AG04450 (cell line): ENCODE measurements around a stretch of chr16.

- CAGE, long polyA plus RNA, result no peak
- RRBS, result 68% methylated on average over 3 of the region's 11 CpGs
These were observed 1.5 kb downstream of the ITGAX start for GRCh38 chr16:31356475-31356811.

GRCh38 chr16:31373163-31373676, 18.2 kb downstream of the ITGAX start:
- CAGE, long polyA plus RNA, result no peak
- RRBS, result no CpG with 5 or more reads among the region's 14 CpGs

DNA sequence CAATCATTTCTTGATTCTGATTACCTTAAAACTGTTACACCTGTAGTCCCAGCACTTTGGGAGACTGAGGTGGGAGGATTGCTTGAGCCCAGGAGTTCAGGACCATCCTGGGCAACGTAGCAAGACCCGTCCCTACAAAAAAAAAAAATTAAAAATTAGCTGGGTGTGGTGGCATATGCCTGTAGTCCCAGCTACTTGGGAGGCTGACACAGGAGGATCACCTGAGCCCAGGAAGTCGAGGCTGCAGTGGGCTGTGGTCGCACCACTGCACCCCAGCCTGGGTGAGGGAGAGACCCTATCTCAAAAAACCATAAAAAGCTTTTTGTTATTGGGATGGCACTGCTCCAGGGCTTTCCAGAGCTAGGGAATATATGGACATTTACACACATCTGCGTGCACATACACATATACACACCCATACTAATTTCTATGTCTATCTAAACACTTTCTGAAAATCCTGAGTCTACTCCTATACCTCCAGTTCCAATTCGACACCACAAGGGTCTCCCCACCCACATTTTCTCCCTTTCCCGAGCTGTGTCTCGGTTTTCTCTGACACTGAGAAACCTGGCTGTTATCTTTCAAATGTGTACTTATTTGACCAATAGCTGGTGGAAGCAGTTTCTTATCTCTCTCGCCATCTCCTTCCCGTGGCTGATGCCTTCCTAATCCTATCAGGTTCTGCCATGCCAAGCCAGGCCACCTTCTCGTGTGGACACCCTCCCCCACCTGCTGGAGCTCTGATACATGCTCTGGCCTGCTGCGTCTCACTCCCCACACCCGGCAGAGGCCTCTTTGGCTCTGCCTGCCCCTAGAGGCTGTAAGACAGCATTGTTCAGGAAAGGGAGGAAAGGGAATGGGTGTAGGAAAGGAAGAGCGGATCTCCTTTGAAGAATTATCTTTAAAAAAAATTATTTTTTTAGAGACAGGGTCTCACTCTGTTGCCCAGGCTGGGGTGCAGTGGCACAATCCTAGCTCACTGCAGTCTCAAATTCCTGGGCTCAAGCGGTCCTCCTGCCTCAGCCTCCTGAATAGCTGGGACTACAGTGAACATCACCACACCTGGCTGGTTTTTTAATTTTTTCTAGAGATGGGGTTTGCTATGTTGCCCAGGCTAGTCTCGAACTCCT, 7.8 kb upstream of the ARMC5 start:
- CAGE, long polyA plus RNA, result no peak
- RRBS, result no CpG with 5 or more reads among the region's 16 CpGs

GRCh38 chr16:31457747-31458402, 1.4 kb upstream of the ARMC5 start:
- CAGE, long polyA plus RNA, result no peak
- RRBS, result no CpG with 5 or more reads among the region's 21 CpGs

DNA sequence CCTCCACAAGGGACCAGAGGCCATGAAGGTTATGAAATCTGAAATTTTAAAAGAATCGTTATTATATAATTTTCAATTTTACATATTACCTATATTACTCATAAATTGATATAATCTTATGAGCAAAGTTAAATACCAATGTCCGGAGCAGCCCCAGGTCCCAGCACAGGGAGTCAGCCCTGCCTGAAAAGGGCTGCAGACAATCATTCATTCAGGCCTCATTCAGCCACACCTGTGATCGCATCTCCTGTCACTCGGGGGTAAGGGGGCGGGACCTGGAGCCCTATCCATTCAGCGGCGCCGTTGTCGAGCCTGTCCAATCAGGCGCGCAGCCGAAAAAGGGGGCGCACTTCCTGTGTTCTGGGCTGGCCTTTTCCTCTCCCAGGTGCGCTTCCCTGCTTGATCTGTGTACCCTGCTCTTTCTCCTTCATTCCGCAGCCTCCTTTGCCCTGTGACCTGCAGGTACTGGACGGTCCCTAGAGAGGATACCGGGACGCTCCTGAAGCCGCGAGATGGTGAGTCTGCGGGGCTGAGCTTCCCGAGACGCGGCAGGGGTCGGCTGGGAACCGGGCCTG, 12.7 kb upstream of the KRBOX5 start:
- CAGE, long polyA plus RNA, result no peak
- RRBS, result 2% methylated on average over 9 of the region's 26 CpGs

DNA sequence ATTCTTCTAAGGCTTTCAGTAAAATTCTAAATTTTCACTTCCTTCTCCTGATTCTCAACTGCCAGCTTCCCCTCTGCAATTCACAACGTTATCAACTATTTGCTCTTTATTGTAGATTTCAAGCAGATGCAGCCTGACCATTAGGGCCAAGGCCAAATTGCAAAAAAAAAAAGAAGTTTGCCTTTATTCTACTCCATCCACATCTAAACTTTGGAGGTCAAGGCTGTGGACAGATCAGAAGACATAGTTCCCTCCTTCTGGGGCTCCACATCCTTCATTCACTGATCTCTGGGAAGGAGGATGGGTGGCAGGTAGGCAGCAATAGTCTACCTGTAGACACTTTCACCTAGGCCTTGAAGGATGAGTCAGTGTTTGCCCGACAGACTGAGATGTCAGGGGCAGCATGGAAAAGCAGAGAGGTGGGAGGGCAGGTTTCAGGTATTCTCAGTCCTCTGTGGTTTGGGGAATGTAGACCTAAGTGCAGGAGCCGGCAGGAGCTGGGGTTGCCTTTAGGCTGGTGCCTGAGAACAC, 11.4 kb upstream of the KRBOX5 start:
- CAGE, long polyA plus RNA, result no peak
- RRBS, result no CpG with 5 or more reads among the region's 3 CpGs

- CAGE, long polyA plus RNA, result no peak
- RRBS, result no CpG with 5 or more reads among the region's 9 CpGs
These were observed 4.9 kb upstream of the KRBOX5 start for GRCh38 chr16:31708112-31708510.

DNA sequence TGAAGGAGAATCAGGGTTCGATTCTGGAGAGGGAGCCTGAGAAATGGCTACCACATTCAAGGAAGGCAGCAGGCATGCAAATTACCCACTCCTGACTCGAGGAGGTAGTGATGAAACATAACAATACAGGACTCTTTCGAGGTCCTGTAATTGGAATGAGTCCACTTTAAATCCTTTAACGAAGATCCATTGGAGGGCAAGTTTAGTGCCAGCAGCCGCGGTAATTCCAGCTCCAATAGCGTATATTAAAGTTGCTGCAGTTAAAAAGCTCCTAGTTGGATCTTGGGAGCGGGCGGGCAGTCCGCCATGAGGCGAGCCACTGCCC, 701.0 kb downstream of the TP53TG3F start:
- CAGE, long polyA plus RNA, result no peak
- RRBS, result no CpG with 5 or more reads among the region's 11 CpGs

GRCh38 chr16:35082500-35082789, 1623.0 kb downstream of the TP53TG3F start:
- CAGE, long polyA plus RNA, result no peak
- RRBS, result no CpG with 5 or more reads among the region's 3 CpGs

DNA sequence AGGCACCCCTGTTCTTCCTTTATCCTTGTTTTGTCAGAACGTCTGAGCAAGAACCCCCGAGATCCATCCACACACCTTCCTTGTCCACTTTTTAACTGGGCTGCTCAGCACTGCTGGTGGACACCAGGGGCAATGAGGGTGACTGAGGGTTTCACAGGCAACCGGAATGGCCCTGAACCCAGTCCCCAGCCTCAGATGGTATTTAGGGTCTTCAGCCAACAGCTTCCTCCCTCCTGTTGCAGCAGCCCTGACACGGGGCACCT, 1692.1 kb downstream of the TP53TG3F start:
- CAGE, long polyA plus RNA, result no peak
- RRBS, result no CpG with 5 or more reads among the region's 4 CpGs

DNA sequence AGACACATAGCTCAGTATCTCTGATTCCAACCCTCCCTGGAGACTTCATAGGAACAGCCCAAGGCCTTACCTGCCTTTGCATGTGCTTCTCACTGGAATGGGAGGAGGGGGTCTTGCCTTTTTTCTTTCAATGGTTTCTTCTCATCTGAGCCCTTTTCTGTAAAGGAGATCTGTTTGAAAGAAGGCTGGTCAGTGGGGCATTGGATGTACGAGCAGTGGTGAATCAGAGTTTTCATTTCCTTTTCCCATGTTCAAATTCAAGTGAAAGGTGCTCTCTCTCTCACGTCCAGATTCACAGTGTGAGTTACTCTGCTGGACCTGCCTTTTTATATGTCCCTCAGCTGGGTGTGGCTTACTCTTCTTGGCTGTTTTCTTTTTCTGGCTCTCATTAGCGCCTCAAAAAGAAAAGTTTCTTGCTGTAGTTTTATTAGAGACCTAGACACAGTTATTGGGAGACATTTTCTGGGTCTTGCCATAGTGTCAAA, 1877.3 kb downstream of the TP53TG3F start:
- CAGE, long polyA plus RNA, result no peak
- RRBS, result no CpG with 5 or more reads among the region's 3 CpGs

DNA sequence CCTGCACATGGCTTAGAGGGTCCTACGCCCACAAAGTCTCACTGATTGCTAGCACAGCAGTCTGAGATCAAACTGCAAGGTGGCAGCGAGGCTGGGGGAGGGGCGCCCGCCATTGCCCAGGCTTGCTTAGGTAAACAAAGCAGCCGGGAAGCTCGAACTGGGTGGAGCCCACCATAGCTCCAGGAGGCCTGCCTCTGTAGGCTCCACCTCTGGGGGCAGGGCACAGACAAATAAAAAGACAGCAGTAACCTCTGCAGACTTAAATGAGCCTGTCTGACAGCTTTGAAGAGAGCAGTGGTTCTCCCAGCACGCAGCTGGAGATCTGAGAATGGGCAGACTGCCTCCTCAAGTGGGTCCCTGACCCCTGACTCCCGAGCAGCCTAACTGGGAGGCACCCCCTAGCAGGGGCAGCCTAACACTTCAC, 2009.6 kb downstream of the TP53TG3F start:
- CAGE, long polyA plus RNA, result no peak
- RRBS, result no CpG with 5 or more reads among the region's 8 CpGs

GRCh38 chr16:46711186-46711488, 21.7 kb downstream of the ORC6 start:
- CAGE, long polyA plus RNA, result no peak
- RRBS, result no CpG with 5 or more reads among the region's 6 CpGs

DNA sequence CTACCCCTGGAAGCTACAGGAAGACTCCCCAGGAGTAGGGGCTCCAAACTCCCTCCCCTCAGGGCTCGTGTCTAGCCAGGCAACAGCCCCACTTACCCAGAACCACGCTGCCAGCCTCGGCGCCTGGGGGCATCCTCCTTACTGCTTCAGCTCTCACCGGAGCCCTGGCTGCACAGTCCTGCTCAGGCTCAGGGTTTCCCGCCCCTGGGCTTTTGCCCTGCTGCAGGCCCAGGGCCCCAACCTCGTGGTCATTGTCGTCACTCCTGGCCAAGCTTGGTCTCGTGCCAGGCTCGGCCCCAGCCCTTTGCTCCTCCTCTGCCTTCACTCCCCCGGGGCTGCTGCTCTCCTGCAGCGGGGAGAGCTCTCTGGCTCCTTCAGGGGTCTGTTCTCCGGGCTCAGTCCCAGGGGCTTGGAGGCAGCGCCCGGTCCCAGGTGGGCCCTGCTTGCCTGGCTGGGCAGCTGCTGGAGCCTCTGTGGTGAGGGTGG, 16.0 kb downstream of the MYLK3 start:
- CAGE, long polyA plus RNA, result no peak
- RRBS, result 44% methylated on average over 3 of the region's 15 CpGs

DNA sequence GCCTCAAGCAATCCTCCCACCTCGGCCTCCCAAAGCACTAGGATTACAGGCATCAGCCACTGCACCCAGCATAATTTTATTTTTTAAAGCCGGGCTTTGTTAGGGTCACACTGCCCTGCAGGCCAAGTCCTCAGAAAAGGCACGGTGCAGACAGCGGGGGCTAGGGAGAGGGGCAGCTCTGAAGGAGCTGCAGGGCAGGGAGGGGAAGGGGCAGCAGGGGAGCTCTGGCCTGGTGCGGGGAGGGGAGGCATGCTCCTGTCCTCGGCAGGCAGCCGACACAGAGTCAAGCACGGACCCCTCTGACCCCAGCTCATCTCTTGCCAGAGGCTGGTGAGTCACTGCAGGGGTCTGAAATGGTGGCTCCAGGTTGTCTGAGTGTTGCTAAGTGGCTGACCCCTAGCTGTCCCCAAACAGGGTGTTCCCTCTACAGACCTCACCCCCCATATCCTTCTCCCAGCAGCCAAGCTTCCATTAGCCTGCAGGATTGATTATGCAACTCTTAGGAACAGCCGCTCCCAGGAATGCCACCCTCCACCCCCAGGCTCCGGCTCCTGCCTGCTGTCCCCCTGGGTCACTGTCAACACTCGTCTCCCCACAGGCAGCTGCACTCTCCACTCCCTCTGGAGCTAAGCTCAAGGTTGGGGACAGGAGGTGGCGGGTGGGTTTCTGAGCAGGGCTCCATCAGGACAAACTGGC, 1.3 kb downstream of the MYLK3 start:
- CAGE, long polyA plus RNA, result no peak
- RRBS, result no CpG with 5 or more reads among the region's 12 CpGs

DNA sequence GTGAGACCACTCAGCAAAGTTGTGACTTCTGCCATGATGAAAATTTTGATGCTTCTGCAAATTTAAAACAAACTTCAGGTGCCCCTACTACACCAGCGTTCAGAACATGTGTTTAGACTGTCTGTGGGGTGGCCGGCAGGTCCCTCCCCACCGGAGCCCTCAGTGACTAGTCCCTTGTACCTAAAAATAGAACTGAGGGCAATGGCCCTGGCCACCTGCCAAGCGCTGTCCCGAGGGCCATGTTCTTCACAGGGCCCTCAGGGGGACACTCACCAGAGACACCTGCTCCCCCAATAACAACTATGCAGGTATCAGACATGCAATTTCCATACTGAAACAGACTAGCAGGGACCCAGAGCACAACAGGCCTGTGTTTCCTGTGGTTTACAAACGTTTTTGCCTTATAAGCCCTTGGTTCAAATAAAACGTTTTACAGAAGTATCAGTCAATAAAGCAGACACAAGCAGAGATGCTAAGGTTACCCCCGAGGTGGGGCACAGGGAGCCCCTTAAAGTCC, 629 bp upstream of the MYLK3 start:
- CAGE, long polyA plus RNA, result no peak
- RRBS, result no CpG with 5 or more reads among the region's 8 CpGs

- CAGE, long polyA plus RNA, result no peak
- RRBS, result no CpG with 5 or more reads among the region's 9 CpGs
These were observed 10.5 kb upstream of the MYLK3 start for GRCh38 chr16:46758638-46759097.

GRCh38 chr16:46761785-46762188, 13.6 kb upstream of the MYLK3 start:
- CAGE, long polyA plus RNA, result no peak
- RRBS, result no CpG with 5 or more reads among the region's 5 CpGs

- CAGE, long polyA plus RNA, result no peak
- RRBS, result 12% methylated on average over 3 of the region's 46 CpGs
These were observed 41.1 kb downstream of the C16orf87 start for GRCh38 chr16:46789377-46790710.

GRCh38 chr16:46909442-46910114, 25.4 kb downstream of the GPT2 start:
- CAGE, long polyA plus RNA, result no peak
- RRBS, result no CpG with 5 or more reads among the region's 19 CpGs